Vein endothelial cell (primary cell): ENCODE measurements around the gene METTL3.

GRCh38 chr14:21436480-21437109 is 19.3 kb downstream of the CHD8 start:
- CAGE, long polyA plus RNA: no peak

- CAGE, long polyA plus RNA: no peak
Measured at GRCh38 chr14:21450087-21450640, 5.8 kb downstream of the CHD8 start.

- CAGE, long polyA plus RNA: no peak
Measured at GRCh38 chr14:21501120-21501526, 10.0 kb downstream of the METTL3 start.

GRCh38 chr14:21510271-21511401 is at the start of gene METTL3:
Gene METTL3 (minus strand): TSS chr14:21511340.
- CAGE, long polyA plus RNA: no peak

DNA sequence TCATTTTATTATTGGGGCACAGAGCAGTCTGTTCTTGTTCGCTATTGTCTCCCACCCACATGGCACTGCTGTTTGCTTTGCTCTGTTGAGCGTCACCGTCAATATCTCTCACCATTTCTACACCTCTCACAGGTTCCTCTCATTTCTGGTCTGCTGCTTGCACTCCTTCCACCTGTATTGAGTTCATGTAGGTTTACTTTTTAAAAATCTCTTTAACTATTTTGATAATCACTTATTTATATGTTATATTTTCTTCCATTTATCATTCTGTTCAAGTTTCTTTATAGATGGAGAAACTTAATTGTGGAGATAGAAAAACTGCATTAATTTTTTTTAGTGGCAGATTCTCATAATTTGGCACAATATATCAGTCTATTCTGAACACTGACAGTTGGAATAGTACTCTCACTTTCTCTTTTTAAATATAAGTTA is 171.9 kb upstream of the OR4E1 start:
- CAGE, long polyA plus RNA: no peak

DNA sequence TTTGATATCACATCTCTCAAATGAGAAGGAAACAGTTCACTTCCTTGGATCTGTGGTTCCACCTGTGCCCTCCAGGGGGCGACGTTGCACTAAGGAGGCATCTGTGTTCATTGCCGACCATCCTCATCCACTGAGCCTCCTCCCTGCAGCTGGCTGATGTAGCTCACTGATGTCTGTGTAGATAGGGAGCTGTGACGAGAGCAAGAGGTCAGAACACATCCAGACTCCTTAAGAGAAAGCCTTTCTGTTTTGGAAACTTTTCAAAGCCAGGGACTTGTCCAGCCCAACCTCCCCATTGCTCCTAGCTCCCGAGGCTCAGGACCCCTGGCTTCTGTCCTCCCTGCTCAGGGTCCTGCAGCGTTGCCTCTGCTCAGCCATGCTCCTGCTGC is 172.8 kb upstream of the OR4E1 start:
- CAGE, long polyA plus RNA: no peak

GRCh38 chr14:21851477-21851986 is 177.9 kb upstream of the OR4E1 start:
- CAGE, long polyA plus RNA: no peak

DNA sequence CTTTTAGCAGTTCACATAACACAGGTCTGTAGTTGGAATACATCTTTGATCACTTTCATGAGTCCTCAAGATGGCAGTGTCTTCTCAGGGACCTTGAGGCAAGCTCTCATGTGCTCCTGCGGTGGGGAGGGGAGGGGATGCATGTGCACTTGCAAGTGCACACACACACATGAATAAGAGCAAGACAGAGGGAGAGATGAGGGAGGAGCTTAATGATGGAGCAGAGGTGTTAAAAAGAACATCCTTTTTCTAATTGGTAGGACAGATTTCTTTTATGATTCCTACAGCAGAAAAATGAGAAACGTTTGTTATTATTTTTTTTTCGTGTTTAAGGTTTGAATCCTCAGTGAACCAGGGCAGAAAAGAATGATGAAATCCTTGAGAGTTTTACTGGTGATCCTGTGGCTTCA is 291.5 kb upstream of the OR4E1 start:
- CAGE, long polyA plus RNA: no peak

GRCh38 chr14:22052371-22052570 is 378.7 kb upstream of the OR4E1 start:
- CAGE, long polyA plus RNA: no peak

DNA sequence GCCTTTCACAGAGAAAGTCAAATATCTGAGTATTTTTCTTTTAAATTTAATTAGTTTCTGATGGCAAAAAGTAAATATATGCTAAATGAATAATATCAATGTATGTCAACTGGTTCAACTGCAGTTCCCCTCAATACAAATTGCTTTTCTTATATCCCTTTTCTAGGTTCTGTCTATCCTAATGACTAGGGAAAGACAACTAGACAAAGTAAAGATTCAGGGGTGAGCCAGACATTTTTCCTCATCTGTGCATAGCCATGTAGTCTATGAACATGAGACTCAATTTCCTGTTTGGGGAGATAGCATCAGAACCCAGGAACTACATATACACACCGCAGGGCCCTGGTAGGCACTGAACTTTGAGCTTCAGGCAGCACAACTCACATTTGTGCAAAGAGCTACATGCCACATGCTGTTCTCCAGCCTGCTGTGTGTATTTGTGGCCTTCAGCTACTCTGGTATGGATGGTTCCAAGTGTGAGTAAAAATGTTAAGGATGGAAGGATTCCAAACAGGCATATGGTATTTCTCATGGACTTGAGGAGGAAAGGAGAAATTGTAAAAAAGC is 422.1 kb upstream of the OR4E1 start:
- CAGE, long polyA plus RNA: no peak

DNA sequence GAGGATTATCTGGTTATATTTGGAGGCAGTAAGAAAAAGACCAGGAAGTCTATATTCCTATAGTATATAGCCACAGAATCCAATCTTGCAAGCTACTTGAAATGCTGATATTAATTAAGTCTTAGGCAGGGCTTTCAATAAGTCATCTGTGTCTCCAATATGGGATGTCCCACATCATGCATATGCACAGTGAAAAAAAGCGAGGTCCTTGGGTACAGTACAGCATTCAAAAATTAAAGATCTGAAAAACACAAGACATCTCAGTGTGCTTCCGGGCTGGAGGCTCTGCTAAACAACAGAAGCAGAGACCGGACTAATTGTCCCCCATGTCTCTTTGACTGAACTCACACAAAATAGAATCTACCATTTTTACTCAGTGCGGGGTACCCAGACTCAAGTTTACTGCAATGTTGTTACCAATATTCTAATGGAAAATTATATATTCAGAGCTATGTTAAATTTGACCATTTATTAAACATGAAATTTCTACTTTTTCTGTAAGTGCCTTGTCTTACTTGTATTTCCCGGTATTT is 155.9 kb downstream of the DAD1 start:
- CAGE, long polyA plus RNA: no peak

GRCh38 chr14:22492510-22493102 is 96.4 kb downstream of the DAD1 start:
- CAGE, long polyA plus RNA: no peak

DNA sequence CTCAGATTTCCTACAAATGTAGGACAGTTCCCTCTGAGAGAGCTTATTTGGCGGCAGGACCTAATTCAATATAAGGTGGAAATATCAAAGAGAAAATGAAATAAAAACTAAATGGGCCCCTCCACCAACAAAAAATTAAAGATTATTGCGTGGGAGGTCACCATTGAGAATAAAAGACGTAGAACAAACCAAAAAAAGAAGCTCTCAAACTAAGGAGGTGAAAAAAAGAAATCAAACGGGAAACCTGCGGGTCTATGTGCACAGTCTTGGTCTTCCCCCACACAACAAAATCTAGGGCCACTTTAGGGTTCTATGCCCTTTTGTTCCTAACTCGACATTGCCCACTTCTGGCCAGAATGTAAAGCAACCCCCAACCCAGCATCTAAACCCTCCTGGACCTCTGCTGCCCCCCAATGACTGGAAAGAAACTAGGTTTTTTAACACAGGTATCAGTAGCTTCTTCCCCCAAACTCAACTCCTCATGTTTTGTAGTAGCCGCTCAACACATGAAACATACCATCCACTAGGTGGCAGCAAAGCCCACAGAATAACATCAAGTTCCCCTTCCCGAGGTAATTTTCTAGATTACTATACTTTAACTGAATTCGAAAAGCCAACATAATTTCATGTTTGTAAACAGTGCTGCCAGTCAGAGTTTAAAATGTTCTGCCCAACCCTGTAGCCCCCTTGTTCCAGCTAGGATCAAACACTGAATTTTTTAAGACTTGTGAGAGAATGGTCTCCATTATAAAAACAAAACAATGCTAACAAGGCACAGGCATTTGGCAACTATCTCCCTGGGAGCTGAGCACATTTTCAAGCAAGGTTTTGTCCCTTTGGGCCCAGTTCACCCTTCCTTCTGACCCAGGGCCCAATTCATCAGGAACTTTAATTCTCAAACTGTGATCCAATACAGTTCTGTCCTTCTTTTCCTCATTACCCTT is 18.7 kb downstream of the DAD1 start:
- CAGE, long polyA plus RNA: no peak

- CAGE, long polyA plus RNA: no peak
Measured at GRCh38 chr14:22589456-22590141, 575 bp upstream of the DAD1 start.

DNA sequence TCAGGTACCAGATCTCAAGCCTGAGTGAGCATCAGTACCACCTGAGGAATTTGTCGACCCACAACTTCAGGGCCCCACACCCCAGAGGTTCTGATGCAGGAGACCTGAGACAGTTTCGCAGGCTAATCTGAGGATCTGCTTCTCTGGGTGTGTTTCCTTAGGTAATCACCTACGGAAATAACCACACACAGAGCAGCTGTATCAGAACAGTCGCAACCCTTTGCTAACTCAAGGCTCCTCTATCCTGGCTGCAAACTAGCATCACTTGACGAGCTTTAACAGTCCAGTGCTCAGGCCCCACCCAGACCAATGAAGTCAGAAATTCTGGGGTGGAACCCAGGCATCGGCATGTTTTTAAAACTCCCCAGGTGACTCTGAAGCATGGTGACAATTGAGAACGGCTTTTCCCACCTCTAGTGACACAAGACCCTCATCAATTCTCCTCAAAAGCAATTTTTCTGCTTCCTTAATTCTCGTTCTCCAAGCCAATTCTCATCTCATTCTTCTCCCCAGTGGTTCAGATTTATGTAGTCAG is 20.7 kb downstream of the SLC7A7 start:
- CAGE, long polyA plus RNA: no peak

DNA sequence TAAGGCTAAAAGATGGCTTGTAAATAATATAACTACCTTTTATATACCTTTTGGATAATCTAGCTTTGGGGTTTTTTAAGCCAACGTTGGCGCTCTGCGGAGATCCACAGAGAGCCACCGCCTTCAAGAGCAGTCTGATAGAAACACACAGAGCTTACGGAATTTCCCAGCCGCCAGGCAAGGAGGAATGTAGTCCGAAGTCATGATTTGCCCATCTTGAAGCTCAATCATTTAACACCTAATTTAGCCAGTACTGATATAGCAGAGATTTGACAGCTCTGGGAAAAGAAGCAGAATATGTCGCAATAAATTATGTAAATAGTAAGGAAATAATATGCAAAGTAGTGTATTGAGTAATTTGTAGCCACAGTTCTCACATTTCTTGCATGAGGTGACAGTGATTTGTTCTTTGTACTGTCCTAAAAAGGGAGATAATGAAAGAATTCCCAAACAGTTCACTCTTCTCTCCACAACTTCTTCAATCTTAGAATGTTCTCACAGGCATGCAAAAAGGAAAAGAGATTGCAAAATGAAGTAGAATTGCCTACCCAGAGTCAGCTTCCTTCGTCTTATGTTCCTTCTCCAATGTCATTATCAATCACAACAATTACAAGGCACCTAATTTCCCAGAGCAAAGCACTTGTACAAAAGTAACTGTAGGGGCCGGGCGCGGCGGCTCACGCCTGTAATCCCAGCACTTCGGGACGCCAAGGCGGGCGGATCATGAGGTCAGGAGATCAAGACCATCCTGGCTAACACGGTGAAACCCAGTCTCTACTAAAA is 6.4 kb upstream of the MRPL52 start:
- CAGE, long polyA plus RNA: no peak

DNA sequence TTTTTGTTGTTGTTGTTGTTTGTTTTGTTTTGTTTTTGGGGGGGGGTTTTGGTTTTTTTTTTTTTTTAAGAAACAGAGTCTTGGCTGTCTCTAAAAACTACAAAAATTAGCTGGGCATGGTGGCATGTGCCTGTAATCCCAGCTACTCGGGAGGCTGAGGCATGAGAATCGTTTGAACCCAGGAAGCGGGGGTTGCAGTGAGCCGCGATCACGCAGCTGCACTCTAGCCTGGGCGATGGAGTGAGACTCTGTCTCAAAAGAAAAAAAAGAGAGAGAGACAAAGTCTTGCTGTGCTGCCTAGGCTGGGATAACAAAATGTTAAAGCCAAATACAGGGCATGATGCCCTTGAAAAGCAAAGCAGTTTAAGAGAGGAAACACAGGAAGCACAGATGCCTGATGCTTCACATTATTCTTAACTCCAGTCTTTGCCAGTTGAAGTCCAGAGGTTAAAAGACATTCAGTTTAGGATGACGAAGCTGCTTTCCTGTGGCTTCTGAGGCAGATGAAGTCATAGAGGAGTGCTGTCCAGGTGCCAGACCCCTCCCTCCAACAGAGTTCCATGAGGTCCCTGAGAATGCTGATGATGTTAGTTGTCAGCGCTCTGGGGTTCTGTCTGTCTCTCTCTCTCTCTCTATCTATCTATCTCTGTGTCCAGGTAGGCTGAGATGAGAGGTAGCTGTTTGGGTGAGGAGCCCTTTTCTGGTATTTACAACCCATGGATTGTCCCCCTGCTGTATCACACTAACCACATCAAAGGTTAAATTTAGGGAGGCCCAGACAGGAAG is 4.9 kb upstream of the MRPL52 start:
- CAGE, long polyA plus RNA: no peak

- CAGE, long polyA plus RNA: no peak
Measured at GRCh38 chr14:22840995-22841360, 4.6 kb downstream of the MMP14 start.

GRCh38 chr14:22841361-22841697 is 4.9 kb downstream of the MMP14 start:
- CAGE, long polyA plus RNA: no peak

- CAGE, long polyA plus RNA: no peak
Measured at GRCh38 chr14:22978658-22979757, 3.3 kb downstream of the AJUBA start.